ENCODE data around the gene PHETA2.

- RRBS = no CpG with 5 or more reads among the region's 11 CpGs
Observed at GRCh38 chr22:40220599-40221275, 43.0 kb downstream of the TNRC6B start.

- RRBS = no CpG with 5 or more reads among the region's 9 CpGs
Observed at GRCh38 chr22:40323056-40323408, 23.3 kb upstream of the ADSL start.

DNA sequence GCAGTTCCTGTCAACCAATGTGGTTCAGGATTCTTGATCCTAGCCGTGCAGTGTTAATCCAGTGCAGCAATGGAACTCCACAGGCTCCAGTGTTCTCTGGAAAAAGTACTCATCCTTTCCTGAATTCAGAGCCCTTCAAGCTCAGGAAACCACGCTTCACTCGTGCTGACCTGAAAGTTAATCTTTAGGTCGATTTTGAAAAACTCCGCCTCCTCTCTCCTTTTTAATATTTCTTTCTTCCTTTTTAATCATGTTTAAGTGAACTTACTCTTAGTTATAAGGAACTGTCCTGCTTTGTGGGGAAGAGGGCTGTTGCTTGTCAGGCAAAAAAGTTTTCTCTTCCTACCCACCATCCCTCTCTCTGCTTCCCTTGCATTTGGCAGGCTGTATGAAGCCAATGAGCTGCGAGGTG lies 14.3 kb upstream of the ADSL start:
- RRBS = no CpG with 5 or more reads among the region's 6 CpGs

DNA sequence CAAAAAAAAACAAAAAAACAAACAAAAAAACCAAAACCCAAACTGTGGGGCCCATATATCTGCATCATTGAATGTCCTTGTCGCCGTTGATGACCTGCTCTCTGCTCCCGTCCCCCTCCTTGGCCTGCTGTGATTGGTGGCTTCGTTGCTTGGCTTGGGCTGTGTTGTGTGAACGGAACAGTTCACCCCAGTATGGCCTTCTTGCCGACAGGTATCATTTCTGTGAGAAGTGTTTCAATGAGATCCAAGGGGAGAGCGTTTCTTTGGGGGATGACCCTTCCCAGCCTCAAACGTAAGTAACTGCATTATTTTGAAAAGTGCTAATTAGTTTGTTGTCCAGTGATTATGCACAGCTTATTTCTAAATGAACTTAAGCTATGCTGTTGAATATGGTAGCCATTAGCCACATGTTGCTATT lies 44.7 kb upstream of the L3MBTL2 start:
- RRBS = no CpG with 5 or more reads among the region's 8 CpGs

DNA sequence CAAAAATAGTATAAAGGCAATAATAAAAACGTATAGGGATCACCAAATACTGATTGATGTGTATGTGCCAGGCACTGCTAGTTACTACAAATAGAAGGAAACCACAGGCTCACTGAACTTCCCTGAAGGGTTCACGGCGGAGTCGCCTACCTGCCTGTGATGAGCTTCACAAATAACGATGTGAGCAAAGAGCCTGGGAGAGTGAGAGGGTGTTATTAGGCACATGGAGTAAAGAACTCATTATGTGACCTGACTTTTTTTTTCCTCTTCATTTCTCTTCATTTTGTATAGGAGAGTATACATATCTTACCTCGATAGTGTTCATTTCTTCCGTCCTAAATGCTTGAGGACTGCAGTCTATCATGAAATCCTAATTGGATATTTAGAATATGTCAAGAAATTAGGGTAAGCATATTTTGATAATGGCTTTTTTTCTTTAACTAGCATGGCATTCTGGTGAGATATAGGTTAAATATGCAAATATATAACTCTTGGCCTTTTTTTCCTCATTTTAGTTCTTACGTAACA lies 35.8 kb upstream of the L3MBTL2 start:
- RRBS = no CpG with 5 or more reads among the region's 8 CpGs

- RRBS = no CpG with 5 or more reads among the region's 3 CpGs
Observed at GRCh38 chr22:41172360-41172694, 32.8 kb upstream of the L3MBTL2 start.

DNA sequence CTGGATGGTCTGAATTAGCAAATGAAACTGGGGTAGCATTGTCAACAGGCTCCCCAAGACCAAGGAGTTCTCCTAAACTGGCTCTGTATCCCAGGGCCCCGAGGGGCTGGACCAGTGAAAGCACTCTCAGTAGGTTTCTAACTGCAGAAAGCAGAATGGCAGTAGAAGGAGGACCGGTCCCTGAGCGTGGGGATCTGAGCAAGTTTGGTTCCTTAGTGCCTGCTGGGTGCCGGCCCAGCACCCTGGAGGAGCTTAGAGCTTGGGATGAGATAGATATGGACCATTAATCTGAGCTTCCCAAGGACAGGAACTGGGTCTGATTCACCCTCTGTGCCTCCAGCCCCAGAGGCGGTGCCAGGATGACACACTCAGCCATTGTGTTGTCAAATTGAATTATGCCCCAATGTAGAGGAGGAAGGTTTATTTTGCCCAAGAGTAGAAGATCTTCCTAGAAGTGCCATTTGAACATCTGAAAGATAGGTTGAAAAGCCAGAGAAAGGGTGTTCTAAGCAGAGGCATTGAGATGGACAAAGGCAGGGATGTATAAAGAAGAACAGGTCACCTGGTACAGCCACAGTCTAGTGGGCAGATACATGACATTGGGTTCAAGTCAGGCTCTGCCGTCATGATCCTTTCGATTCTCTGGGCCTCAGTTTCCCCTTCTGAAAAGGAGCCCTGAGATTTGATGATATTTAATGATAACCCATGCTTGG lies 4.4 kb downstream of the ZC3H7B start:
- RRBS = 59% methylated on average over 3 of the region's 7 CpGs

DNA sequence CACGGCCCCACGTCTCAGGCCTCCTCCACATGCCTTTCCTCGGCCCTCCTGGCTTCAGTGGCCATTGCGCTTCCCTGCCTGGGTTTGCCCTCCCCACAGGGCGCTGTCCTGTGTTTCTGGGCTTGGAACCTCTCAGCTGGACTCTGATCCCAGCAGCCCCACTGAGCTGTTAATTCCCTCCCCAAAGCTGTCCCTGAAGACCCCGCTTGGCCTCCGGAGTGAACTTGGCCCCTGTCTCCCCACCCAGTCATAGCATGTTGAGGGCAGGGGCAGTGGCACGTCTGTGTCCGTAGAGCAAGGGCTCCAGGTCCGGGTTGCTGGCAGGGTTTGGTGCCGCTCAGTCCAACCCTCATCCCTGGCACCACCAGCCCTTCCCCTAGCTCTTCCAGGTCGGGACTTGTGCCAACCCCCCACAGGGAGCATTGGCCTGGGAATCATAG lies 34.4 kb upstream of the TEF start:
- RRBS = 90% methylated on average over 4 of the region's 12 CpGs

GRCh38 chr22:41431336-41431911 lies 15.2 kb downstream of the TOB2 start:
- RRBS = no CpG with 5 or more reads among the region's 8 CpGs

DNA sequence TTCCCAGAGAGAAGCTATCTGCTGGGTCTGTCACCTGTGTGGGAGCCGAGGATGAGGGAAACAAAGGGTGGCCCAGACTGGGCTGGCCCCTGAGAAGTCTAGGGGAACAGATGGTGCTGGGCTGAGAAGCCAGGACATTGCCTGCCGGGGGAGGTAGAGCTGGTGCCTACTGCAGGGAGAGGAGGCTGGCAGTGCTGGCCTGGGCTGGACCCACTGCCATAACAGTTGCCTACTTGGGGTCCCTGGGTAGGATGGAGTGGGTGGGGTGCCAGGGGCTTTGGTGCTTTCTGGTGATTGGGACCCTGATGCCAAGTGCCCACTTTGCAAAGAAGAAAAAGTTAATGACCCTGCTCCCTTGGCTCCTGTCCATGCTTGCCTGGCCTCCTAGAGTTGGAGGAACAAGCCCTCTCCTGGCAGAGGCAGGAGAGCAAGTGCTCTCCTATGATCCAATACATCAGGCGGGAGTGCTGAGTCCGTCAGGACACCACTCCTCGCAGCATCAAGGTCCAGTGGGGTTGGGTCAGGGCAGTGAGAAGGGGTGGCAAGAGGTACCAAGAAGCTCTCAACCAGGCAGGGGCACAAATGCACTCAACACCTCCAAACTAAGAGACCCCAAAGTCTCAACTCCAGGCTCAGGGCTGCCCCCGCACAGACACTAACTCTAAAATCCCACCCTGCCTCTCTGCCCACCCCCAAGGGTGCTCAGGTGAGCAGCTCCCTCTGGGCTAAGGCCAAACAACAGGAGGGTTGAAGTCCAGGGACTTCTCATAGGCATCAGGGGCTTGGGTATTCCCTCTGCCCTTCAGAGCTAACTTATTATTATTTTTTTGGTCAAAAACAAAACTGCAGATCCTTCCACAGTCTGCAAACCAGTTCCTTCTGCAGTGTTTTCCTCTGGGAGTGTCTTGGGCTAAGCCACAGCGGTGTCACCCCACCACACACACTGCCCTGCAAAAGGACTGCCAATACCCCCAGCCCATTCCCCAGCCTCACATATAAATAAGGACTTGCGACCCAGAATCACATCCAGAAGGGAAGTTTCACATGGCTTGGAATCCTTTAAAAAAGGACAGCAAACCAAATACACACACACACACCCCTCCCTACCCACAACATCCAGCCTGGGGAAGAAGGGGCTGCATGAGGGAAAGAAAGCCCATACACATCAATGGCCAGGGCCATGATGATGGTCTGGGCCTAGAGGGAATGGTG lies 11.8 kb downstream of the TOB2 start:
- RRBS = no CpG with 5 or more reads among the region's 8 CpGs

DNA sequence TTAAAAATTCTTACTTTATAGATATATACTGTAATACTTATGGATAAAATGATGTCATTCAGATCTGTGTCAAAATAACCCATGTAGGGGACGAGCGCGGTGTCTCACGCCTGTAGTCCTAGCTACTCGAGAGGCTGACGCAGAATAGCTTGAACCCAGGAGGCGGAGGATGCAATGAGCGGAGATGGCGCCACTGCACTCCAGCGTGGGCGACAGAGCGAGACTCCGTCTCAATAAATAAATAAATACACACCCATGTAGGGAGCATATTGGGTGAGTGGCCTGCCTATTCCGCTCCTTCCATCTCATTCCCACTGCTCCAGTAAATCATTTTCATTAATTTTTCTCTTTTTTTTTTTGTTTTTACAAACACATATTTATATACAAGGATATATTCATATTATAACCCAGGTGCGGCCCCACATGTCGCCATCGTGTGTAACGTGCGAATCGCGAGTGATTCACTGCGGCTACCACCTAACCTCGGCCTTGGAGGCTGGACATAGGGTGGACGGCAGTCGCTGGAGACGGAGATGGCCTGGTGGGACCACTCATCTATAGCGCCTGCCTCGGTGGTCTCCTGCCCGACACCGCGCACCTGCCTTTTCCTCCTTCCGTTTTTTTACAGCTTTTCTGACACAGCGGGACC lies 6.9 kb downstream of the SNU13 start:
- RRBS = no CpG with 5 or more reads among the region's 33 CpGs

DNA sequence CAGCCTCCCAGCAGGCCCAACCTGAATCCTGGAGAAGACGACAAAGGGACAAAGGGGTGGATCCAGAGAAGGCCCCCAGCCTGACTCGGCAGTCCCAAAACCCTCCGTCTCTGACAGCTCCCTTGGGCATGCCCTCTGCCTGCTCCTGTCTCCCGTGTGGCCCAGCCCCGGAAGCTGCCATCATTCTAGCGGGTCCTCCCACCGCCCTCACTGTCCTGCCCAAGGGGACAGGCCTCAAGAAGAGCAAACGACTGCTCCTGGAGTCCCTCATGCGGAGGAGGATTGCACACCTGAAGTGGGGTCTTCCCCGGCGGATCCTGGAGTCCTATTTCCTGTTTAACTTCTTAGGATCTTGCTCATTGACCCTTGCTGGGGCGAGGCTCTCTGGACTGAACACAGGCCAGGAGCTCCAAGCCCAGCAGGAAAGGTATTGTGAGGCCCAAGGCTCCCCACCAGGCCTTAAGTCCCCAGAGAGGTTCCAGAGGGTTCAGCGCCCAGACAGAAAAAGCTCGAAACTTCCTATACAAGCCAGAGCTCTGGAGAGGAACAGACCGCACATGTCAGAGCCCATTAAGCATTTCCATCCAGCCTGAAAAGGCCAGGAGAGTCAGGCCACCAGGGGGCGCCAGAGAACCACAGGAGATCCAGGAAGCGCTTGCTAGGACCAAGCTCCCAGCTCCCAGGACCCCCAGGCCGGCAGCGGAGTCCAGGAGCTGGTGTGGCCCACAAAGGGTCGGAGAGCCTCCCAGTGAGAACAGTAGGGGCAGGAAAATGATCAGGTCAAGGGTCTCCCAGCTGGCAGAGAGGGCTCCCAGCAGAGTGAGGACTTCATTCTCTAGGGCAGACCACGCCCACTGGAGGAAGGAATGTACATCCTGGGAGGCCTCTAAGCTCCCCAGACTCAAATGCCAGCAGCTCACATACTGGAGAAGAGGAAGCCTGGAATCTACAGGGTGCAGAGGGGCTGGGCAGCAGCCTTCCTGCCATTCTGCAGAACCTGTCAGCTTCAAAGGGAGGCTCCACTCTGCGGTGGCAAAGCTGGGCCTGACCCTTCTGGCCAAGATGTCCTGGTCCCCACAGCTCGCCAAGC lies 2.3 kb upstream of the MEI1 start:
- RRBS = no CpG with 5 or more reads among the region's 23 CpGs

GRCh38 chr22:41832076-41833056 lies 539 bp upstream of the SREBF2 start:
- RRBS = no CpG with 5 or more reads among the region's 53 CpGs

DNA sequence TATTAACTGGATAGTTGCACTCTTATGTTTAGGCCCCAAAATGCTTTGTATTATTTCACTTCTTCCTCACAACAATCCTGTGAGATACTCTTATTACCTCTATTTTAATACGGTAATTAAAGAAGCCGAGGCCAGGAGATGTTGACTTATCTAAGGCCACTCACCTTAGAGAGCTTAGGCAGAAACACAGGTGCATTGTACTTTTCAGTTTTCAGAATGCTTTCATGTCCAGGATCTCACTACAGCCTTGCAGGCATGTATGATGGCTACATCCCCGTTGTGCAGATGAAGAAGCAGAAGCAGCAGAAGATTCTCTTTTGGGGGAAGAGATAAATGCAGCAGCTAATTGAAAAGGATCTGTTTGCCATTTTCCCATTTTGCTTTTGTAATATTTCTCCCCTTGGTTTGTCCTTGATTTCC lies 1.4 kb downstream of the SREBF2 start:
- RRBS = no CpG with 5 or more reads among the region's 3 CpGs

GRCh38 chr22:41857481-41858114 lies 24.7 kb downstream of the SREBF2 start:
- RRBS = no CpG with 5 or more reads among the region's 5 CpGs

- RRBS = no CpG with 5 or more reads among the region's 6 CpGs
Observed at GRCh38 chr22:41908101-41908874, 6.6 kb downstream of the SHISA8 start.

DNA sequence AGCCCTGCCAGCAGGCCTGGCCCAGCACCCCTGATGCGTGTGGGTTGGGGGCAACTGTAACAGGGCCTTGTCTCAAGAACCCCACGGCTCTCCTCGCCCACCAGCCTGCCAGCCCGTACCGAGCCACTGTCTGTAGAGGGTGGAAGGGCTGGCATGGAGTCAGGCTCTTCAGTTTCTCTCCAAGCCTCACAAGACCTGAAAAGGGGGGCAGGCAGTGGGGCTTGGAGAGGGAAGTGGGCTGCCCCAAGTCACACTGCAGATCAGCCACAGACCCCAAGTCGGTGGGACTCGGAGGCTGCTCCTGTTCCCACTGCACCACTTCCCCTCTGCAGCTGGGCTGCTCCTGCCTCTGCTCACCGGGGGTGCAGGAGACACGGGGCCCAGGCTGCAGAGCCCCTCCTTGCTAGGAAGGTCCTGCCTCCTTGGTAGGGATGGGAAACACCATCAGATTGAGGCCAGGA lies 7.2 kb upstream of the TNFRSF13C start:
- RRBS = no CpG with 5 or more reads among the region's 9 CpGs

DNA sequence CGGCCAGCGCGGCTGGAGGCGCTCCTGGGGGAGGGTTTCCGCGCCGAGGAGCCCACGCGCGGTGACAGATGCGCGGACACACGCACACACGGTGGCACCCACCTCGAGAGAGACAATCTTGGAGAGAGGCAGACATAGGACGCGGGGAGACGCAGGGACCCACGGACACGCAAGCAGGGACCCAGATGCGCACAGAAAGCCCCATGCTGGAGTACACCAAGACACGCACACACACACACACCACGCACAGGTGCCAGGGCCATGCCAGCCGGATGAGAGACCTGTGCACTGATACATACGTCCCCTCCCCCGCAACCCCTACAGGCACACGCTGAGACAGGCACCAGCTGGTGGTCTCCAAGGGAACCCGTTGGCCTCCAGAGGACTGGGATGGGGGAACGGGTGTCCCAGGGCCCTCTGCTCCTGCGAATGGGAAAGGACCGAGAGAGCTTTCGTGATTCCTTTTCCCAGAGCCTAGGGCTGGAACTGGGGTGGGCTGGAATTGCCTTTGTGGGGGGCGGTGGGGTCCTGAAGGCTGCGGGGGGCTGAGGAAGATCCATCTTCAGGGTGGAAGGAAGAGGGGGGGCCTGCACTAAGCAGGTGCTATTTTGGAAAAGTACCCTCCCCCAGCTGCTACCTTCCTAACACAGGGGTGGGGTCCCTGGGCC lies 8.0 kb downstream of the SEPTIN3 start:
- RRBS = no CpG with 5 or more reads among the region's 34 CpGs

DNA sequence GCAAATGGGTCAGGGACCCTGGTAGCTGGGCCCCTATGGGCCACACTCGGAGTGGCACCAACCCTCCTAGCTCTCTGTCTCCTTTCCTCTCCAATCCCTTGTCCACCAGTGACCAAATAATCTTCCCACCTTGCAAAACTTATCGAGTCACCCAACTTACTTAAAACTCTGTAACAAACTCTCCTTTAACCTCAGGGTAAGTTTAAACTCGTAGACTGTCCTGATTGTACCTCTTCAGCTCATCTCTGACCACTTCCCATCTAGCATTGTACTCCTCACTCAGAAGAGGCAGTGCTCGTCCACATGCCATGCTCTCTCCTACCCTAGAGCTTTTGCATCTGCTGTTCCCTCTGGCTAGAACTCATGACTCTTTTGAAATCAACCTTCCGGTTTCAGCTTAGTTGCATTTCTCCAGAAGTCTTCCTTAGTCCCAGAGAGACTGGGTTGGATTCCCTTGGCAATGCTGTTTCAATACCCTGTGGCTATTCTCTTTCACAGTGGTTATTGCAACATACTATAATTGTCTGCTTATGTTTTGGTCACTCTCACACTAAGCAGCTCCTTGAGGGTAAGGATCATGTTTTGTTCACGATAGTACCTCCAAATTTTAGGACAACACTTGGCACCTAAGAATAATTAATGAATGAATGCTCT lies 14.2 kb downstream of the SEPTIN3 start:
- RRBS = no CpG with 5 or more reads among the region's 6 CpGs

- RRBS = 8% methylated on average over 29 of the region's 78 CpGs
Observed at GRCh38 chr22:42073903-42075298, at the start of gene PHETA2. Gene PHETA2 (plus strand): TSS chr22:42074248.